ENCODE results near the gene RIPOR3.

DNA sequence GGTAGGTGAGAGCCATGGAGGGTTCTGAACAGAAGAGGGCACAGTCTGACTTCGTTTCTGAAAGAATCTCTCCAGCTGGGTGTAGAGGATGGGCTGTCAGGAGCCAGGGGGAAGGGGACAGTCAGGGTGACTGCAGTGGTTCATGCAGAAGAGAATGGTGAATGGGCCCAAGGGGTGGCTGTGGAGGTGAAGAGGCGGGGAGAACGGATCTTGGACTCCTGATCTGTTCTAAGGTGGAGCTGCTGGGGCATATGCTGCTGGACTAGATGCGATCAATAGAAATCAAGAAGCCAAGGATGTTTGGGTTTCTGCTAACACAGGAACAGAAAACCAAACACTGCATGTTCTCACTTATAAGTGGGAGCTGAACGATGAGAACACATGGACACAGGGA is 109.6 kb upstream of the PTPN1 start:
- PRO-cap = no peak

DNA sequence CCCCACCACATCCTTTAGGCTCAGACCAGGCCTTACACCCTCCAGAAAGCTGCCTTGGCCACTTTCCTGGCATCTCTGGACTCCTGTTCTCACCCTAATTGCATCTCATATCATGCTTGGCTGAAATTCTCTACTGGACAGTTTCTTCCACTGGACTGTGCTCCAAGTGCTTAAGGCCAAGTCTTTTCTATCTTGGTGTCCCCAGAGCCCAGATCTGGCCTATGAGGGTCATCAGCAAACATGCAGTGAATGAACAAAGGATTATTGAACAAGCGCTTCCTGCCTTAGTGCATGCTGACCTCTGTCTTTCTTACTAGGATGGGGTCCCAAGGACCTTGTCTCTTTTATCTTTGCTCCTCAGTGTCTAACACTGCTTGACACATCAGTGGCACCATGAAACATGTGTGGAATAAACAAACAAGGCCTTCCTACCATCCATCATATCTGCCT is 104.5 kb upstream of the PTPN1 start:
- PRO-cap = no peak

DNA sequence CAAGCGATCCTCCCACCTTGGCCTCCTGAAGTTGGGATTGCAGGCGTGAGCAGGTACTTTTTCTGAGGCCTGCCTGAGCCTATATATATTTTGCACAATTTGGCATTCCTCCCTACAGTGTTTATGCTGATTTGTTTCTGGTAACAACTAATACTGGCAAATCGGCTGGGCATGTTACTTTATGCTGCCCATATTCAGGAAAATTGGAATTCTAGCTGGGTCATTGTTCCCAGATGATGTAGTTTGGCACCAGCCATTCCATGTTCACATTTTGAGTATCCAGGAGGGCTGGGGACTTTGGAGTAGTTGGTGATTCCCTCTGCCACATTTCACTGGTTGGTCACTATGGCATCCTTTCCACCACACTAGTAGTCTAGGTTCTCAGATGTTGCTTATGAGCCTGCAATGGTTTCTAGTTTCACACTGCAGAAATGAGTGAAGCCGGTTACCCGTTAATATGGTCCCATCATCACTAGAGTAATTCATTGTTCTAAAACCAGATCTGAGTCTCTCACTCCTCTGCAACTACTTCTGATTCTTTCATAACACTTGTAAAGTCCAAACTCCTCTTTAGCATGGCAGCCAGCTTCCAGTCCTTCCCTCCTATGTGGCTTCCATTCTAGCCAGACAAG is 4.5 kb downstream of the PTPN1 start:
- PRO-cap = no peak

- PRO-cap = no peak
These were observed 12.9 kb downstream of the PTPN1 start for GRCh38 chr20:50523024-50523481.

GRCh38 chr20:50554612-50555194 is 44.5 kb downstream of the PTPN1 start:
- PRO-cap = no peak

DNA sequence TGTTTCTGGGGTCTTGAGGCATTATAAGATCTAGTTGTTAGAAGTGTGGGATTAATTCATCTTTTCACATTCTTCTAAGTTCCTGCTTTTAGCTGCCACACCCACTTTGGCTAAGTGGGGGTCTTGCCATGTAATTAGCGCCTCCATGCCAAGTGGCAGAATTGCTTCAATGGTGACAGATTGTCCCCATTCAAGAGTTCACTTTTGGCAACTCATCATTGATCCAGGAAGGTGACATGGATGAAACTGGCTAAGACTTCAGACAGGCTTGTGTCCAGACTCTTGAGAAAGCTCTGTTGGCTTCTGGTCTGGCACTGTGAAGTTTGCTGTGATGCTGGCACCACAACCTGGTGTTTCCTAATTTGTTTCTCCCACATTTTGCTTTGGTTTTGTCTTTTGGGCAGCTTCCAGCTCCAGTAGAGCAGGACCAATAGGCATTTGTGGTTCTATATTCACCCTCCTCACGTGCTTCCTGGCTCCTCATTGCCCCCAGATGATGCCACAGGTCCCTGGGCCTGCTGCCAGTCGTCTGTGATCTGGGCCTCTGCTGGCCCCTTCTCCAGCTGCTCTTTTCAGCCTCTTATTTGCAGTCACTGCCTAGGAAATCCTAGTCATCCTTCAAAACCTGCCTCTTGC is 62.6 kb downstream of the PTPN1 start:
- PRO-cap = no peak

DNA sequence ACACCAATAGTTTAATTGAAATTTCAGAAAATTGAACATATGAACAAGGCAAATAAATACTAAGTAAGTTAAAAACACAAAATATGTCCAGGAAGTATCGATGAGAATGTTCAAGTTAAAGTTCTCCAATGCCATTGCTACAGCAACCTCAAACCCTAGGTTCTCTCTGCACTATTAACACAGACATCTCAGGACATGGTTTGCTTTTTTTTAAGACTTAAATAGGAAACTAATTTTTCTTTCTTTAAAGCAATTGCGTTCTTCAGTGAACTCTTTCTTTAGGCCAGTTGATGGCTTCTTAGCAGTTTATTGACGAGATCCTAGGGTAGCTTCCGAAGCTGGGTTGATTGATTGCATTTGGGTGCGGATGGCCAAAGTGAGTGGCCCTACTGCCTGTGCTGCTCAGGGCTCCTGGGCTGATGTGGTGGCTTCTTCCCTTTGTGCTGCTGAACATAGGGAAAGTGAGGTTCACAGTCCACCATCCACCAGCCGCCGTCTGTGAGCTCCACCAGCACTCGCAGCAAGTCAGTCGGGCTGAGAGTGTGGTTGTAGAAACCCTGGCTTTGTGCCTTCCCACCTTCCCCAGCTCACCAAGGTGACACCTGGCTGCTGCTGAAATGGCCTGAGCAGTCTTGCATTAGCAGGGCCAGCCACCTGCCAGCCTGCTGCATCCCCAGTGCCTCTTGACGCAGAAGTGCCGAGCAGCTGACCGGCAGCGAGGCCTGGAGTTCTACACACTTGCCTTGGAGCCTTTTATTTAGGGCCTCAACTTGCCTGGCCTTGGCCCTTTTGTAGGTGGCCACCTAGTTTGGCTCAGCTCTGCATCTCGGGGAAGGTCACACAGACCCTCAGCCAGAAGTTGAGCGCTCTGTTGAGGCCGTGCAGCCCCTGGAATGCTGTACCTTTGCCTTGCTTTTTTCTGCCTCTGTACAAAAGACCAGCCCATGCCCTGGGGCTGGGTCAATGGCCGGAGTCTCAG is 76.2 kb downstream of the PTPN1 start:
- PRO-cap = no peak

GRCh38 chr20:50590182-50591088 is 80.3 kb downstream of the PTPN1 start:
- PRO-cap = no peak

DNA sequence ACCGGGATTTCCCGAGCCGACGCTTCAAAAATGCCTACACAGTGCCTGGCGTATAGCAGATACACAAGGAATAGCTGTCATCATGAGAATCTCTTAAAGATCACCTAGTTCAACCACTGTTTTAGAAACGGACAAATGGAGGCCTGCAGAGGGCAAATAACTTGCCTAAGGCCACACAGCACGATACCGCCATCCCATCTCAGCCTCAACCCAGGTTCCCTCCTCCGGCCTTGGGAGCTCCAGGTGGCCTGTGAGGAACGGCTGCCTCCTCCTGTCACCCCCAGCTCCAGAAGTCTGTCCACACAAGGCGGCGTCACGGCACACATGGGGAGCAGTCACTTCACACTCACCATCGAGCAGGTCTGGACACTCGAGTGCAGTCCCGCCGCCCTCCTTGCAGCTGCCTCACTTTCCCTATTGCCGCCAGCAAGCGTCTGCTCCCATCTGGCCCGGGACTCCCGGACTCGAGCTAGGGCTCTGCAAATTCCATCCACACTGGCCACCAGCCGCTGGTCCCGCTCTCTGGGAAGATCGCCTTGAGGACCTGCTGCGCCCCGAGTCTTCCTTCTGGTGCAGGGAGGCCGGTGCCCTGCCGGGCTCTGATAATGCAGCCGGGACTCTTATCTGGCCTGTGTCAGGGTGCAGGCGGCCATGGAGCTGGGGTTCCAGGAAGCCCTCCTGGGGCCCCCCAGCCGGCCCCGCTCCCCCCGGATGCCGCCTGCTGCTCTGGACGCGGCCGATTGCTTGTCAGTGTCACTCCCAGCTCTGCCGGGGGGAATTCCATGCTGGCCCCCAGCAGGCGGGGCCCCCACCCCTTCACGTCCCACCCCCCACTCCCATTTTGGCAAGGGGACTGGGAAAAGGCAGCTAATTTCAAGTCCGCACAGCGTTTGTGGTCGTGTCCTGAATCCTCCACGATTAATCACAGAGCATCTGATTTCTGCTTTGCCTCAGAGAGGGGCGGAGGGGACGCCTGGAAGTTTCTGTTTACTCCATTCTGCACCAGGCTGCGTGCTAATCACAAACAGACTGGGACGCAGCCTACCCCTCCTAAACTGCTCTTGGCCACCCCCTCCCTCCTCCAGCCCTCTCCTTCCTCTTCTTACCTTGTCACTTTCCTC is at the start of gene RIPOR3:
RIPOR3 (minus strand) TSS at position 767 of the 1,121 bp plus-strand sequence.
- PRO-cap = no peak

DNA sequence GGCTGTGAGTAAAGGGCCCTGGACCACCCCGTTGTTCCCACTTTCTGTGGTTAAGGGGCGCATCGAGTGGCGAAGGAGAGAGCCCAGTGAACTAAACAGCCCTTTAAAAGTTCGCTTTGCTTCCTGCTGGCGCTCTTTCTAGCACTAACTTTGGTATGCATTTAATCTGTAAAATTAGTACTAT is 723 bp downstream of the PARD6B start:
- PRO-cap = no peak

DNA sequence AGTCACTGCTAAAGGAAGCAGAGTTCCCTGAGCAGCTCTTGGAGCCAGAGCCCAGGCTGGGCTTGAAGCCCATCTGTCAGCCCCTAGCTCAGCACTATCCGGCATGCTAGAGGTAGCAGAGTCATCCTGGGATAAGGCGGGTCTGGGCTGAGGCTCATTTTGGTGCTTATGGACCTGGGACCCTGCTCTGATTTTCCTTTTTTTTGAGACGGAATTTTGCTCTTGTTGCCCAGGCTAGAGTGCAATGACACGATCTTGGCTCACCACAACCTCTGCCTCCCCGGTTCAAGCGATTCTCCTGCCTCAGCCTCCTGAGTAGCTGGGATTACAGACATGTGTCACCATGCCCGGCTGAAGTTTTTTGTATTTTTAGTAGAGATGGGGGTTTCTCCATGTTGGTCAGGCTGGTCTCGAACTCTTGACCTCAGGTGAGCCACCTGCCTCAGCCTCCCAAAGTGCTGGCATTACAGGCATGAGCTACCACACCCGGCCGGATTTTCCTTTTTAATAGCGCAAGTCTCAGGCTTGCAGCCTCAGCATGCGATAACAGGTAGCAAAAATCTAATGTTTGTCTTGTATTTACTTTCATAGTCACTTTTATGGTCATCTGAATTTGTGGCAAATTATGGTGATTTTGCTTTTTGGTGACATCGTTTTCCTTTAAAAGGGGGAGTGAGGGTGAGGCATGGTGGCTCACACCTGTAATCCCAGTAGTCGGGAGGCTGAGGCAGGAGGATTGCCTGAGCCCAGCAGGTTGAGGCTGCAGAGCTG is 45.9 kb downstream of the ADNP start:
- PRO-cap = no peak

- PRO-cap = no peak
These were observed 25.7 kb downstream of the MOCS3 start for GRCh38 chr20:50984281-50984785.

GRCh38 chr20:51365799-51366930 is 176.4 kb downstream of the NFATC2 start:
- PRO-cap = bidirectional peak, plus-strand start at chr20:51366544, minus-strand start at chr20:51366260

DNA sequence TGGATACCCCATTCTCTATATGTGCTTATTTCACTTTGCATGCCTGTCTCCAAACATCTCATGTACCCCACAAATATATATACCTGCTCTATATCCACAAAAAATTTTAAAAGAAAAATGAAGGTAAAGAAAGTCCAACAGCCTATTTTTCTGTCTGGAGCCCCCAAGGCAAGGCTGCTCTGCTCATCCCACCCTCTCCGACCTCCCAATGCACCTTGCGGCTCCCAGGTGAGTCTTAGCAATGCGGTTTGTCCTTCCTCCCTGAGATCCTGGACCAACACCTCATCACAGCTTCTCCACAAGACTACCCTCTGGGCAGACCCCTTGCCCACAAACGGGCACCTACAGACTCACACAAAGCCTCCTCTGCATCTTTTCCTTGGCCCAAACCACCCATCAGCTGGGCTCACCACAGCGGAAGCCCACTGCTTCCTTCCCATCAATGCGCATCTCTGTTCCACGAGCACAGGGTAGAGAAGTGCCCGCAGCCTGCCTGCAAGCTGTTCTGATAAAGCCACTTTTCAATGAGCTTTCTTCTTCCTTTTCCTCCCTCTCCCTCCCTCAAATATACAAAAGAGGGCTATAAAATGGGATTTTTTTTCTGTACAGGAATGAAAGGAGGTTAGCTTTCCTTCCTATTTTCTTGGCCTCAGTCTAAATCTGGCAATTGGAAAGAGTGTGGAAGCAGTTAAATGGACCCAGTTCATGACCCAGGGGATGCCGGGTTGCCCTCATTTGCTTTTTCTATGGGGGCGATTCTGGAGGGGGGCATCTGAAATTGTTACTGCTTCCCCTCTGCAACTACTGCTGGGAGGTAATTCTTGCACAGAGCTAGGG is 111.2 kb downstream of the NFATC2 start:
- PRO-cap = no peak

DNA sequence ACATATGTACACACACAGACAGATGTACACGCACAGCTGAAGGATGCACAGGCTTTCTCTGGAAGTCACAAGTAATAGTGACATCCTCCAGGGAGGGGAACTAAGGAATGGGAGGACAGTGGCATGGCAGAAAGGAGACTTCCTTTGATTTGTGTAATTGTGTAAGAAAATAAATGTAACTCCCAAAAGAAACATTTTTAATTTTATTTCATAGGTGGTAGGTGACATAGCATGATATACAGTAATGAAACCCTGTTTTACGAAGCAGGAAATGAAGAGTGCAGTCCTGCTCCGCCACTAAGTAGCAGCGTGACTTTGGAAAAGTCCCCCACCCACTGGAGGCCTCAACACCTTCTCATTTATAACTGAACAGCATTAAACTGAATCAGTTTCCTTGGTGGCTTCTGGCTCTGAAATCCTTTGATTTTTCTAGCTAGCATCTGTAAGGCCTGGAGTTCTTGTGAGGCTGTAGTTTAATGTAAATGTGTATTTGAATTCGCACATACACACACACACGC is 14.0 kb downstream of the NFATC2 start:
- PRO-cap = no peak

DNA sequence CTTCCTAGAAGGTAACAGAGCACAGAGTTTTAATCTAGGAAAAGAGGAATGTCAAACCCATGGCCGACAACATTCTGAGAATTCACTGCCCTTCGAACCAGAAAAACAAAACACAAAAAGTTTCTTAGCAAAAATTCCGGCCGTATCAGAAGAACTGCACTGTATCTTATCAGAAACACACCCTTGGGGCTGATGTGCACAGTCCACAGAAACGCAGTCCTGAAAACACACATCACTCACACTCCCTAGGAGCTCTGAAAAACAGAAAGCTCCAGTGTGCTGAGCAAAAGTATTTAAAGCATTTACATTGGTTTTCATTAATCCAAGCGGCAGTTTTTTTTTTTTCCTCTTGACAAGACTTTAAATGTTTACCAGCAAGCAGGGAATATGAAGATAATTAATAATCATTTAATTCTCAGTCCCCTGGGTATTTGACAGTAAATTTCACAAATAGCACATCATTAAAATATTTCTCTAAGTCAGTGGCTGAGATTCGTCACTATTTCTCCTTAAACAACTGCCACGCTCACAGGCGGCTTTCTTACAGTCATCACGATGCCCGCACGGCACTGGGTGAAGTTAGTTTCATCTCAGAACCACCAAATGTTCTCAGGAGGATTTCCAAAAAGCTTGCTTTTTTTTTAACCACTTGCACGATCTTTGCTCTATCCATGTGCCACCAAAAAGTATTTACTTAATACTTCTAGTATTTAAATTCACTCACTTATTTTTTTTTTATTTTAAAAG is 13.3 kb downstream of the NFATC2 start:
- PRO-cap = no peak

GRCh38 chr20:51563340-51563761 is 20.8 kb upstream of the NFATC2 start:
- PRO-cap = bidirectional peak, plus-strand start at chr20:51563661, minus-strand start at chr20:51563444

GRCh38 chr20:51570181-51571186 is 28.0 kb upstream of the NFATC2 start:
- PRO-cap = no peak

GRCh38 chr20:51650884-51651185 is 108.3 kb upstream of the NFATC2 start:
- PRO-cap = no peak

DNA sequence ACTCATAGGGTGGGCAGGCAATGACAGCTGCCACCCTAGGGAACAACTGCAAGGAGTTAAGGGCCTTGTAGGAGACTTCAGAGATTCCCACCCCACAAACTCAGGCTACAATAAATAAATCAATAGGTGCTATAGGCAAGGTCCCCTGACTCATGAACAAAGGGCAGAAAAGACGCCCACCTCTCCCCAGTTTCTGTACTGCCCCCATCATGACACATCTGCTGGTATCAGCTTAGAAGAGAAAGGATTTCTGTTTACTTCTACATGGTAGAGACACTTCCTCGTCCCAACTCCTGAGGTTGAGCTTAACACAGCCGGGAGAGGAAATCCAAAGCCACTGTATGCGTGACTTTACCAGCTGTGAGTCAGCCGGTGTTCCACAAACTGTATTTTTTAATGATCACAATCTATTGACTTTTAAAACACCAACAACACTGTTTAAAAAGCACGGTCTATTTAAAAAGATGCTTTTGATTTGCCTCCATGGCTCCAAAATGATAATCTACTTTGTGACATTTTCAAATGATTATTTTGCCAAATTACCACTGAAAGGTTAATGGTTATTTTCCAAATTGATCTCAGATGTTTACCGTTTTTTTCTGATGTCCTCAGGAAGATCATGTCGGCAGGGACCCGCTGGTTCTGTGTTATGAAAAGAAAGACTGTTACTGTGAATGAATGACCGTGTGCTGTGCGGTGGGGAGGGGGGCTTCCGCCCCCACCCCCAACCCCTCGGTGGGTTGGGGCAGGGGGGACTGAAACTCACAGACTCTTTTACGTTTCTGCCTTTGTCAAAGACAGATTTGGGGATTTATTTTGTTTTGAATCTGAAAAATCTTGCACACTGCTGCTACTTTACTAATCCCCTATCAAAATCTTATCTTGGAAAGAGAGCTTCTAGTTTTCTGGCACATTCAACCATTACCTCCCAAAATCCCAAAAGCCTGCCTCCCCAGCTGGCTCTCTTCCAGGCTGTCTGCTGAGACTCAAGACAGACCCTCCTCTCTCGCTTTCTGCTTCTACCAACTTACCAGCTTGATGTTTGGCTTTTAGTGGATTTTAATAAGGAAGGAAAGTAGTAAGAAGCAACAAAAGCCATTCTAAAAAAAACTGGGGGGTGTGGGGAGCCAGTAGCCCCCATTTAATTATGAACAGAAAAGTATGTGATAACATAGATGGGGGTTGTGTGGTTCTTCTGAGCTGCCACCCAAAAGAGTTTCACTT is 72.3 kb downstream of the ATP9A start:
- PRO-cap = unidirectional peak, minus-strand start at position 301 of the sequence

Data from osteocyte (in vitro differentiated cells).